ENCODE results near the genes CLASRP, MARK4, PPP1R13L and NANOS2.

GRCh38 chr19:45038783-45039964 is at the start of gene CLASRP:
CLASRP (plus strand) TSS chr19:45039045.
- RAMPAGE, long total RNA = start-site peak on the plus strand at chr19:45039067-45039087, 161 and 97 reads in 2 replicates
- RRBS = 1% methylated on average over 22 of the region's 69 CpGs

GRCh38 chr19:45070528-45071005 is 5.7 kb downstream of the ZNF296 start:
- RAMPAGE, long total RNA = no peak
- RRBS = no CpG with 5 or more reads among the region's 10 CpGs

- RAMPAGE, long total RNA = no peak
- RRBS = no CpG with 5 or more reads among the region's 4 CpGs
Measured at GRCh38 chr19:45074772-45075050, 1.6 kb downstream of the ZNF296 start.

GRCh38 chr19:45154194-45154815 is 6.5 kb downstream of the NKPD1 start:
- RAMPAGE, long total RNA = no peak
- RRBS = no CpG with 5 or more reads among the region's 14 CpGs

DNA sequence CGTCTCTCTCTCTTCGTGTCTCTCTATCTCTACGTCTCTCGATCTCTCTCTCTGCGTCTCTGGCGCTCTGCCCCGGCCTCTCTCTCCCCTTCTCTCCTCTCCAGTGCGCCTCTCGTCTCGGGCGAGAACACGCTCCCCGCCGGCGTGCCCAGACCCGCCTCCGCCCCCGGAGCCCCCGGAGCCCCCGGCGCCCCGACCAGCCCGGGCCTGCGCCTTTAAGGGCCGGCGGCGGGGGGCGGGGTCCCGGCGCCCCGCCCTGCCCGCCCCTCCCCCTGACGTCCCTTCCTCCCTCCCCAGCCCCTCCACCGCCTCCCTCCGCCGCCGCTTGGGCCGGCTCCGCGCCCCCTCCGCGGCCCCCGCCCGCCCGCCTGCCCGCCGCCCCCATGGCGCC is at the start of gene MARK4:
Gene MARK4, plus strand, starts transcription at position 286 of the 391 bp plus-strand sequence.
- RAMPAGE, long total RNA = no peak
- RRBS = under 1% methylated on average over 20 of the region's 48 CpGs

GRCh38 chr19:45280312-45281313 is 29.5 kb downstream of the MARK4 start:
- RAMPAGE, long total RNA = no peak
- RRBS = no CpG with 5 or more reads among the region's 29 CpGs

GRCh38 chr19:45404976-45405941 is at the start of gene PPP1R13L:
PPP1R13L (minus strand) TSS chr19:45405069.
- RAMPAGE, long total RNA = no peak
- RRBS = 3% methylated on average over 13 of the region's 58 CpGs

DNA sequence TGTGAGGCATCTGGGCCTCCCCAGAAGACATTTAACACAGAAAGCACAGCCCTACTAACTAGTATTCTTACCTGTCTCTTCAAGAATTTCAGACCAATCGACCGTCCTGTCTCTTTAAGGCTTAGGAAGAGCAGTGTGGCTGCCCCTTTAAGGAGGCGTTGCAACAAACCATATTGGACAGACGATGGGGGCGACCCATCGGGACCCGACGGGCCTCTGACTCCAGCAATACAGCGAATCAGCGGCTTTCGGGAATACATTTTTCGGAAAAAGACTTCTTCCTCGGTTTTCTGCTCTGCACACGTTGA is 269 bp upstream of the POLR1G start:
- RAMPAGE, long total RNA = no peak
- RRBS = no CpG with 5 or more reads among the region's 14 CpGs

GRCh38 chr19:45469370-45469576 is 1.5 kb downstream of the FOSB start:
- RAMPAGE, long total RNA = no peak
- RRBS = 3% methylated on average over 4 of the region's 15 CpGs

DNA sequence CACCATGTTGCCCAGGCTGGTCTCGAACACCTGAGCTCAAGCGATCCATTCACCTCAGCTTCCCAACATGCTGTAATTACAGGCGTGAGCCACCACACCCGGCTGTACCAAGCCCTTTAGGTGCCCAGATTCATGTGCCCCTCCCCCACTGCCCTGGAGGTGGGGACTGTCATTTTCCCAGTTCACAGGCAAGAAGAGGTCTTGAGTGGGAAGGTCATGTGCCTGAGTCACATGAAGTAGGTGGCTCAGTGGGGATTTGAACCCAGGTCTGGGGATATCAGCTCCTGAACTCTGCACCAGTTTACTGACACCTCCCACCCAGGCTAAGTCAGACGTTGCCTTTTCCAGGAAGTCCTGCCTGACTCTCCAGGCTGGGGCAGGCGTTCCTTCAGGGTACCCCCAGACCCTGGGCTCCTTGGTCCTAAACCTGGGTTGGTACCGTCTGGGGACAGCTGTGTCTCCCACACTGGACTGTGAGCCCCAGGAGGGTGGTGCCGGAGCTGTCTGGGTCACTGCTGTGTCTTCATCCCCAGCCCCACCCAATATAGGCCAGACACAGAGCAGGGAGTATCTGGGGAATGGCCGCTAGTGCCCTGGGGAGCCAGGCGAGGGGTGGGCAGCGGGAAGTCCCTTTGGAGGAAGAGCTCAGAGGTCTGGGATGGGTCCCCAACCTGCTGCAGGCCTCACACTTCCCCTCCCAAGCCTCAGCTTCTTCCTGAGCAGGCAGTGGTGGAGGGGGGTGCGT is 8.6 kb downstream of the VASP start:
- RAMPAGE, long total RNA = no peak
- RRBS = no CpG with 5 or more reads among the region's 12 CpGs

DNA sequence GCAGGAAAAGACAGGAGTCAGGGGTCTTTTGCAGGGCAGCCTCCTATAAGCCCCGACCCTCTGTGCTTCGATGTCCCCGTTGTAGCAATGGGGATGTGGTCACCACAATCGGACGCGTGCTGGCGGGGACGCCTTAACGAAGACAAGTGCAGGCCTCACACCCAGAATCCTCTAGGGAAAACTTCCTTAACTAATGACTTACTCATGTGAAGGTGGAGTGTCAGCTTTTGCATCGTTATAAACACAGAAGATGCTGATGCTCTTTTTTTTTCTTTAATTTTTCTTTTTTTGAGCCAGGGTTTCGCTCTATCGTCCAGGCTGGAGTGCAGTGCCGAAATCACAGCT is 22.2 kb downstream of the VASP start:
- RAMPAGE, long total RNA = no peak
- RRBS = no CpG with 5 or more reads among the region's 13 CpGs

- RAMPAGE, long total RNA = no peak
- RRBS = no CpG with 5 or more reads among the region's 2 CpGs
Measured at GRCh38 chr19:45532177-45532784, 25.0 kb downstream of the VASP start.

DNA sequence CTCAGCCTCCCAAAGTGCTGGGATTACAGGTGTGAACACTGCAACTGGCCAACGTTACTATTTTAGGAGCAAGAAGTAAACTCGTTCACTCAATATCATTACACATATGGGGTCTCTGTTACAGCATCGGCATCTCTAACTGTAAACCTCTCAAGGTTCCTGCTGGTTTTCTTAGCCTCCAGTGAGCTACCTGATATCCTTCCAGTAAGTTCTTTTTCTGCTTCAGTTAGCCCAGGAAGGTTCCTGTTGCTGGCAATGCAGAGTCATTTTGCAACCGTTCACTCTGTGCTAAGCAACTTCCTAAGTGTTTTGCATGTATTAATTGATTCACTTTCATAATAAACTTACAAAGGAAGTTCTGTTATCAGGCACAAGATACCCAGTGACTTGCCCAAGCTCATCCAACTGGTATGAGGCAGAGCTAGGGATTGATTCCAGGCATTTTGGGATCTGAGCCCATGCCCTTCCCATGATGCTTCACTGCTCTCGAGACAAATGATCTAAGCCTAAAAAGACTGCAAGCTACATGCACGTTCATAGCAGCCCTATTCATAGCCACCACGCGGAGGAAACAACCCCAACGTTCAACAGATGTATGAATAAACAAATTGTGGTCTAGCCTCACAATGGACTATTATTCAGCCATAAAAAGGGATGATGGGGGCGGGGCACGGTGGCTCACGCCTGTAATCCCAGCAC is 36.6 kb downstream of the VASP start:
- RAMPAGE, long total RNA = no peak
- RRBS = no CpG with 5 or more reads among the region's 12 CpGs

DNA sequence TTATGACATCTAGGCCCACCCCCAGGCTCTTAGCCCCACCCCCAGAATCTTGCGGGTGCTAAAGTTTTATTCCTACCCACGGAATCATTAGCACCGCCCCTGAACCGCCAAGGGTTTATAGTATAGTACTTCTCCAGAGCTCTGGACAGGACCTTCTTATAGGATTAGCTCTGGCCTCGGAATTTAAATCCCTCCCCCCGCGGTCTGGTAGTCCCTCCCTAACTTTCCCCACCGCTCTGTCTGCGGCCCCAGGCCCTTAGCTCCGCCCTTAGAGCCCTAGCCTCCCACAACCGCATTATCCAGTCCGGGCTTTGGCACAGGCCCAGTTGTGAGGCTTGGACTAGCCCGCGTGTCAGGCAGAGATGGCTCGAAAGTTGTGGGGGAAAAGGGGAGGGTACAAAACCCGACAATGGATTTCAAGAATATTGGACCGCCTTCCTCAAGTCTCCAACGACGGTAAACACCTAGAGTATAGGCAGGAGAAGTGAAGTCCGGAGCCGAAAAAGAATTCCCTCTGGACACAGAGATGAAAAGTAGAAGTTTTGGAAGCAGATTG is 6.8 kb upstream of the EML2 start:
- RAMPAGE, long total RNA = no peak
- RRBS = no CpG with 5 or more reads among the region's 21 CpGs

- RAMPAGE, long total RNA = no peak
- RRBS = 2% methylated on average over 3 of the region's 17 CpGs
Measured at GRCh38 chr19:45677790-45678104, 9.7 kb downstream of the GIPR start.

GRCh38 chr19:45768011-45768679 is 907 bp downstream of the SIX5 start:
- RAMPAGE, long total RNA = no peak
- RRBS = 1% methylated on average over 39 of the region's 90 CpGs

GRCh38 chr19:45822884-45823566 is 7.9 kb upstream of the RSPH6A start:
- RAMPAGE, long total RNA = no peak
- RRBS = no CpG with 5 or more reads among the region's 16 CpGs

DNA sequence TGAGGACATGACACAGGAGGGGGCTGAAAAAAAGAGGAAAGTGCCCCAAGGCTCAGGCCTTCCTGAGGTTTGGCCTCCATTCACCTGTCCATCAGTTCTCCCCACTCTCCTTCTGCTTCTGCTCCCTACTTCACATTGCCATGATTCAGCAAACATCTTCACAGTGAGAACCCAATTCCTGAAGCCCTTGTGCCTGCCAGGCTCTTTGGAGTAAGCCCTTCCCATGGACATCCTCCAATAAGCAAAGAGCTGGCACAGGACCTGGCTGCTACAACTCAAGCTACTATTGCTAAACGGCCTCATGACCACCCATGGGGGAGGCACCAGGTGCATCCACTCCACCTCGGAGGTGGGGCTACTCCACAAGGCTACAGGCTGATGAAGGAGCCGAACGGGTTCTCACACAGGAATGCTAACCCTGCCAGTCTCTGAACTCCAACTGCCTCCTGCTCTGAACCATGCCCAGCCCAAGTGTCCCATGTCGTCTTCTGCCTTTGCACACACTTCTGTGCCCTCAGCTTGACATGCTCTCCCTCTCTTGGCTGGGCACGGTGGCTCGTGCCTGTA is 10.0 kb downstream of the SYMPK start:
- RAMPAGE, long total RNA = no peak
- RRBS = no CpG with 5 or more reads among the region's 7 CpGs

DNA sequence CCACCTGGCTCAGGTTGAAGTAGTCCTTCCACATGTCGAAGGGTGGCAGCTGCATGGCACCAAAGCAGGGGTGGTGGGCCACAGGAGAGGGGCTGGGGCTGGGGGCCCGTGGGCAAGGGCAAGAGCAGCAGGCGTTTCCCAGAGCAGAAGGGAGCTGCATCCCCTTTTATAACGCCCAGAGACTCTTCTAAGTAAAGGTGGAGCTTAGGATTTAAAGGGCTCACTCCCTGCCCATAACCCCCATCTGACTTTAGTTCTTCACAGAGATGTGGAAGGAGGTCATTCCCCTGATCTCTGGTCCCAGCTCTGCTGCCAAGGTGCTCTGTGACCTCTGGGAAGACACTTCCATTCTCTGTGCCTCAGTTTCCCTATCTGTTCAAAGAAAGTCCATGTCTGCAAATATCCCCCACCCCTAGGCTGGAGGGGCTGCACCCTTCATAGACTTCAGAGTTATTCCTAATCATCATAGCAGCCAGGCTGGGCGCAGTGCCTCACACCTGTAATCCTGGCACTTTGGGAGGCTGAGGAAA is at the start of gene NANOS2:
Gene NANOS2, minus strand, starts transcription at position 140 of the 530 bp plus-strand sequence.
- RAMPAGE, long total RNA = no peak
- RRBS = no CpG with 5 or more reads among the region's 5 CpGs

- RAMPAGE, long total RNA = no peak
- RRBS = no CpG with 5 or more reads among the region's 6 CpGs
Measured at GRCh38 chr19:46181497-46182108, 33.6 kb downstream of the IGFL2 start.

Measured in epithelial cell of alveolus of lung (primary cell).